ENCODE results near the genes ENTPD5 and EIF2B2.

GRCh38 chr14:72771298-72772164 lies 122.4 kb downstream of the DPF3 start:
- PRO-cap = no peak
- RAMPAGE, long total RNA, 4 experiments = no peak in any of the 4 experiments

- PRO-cap = no peak
- RAMPAGE, long total RNA, 4 experiments = no peak in any of the 4 experiments
Observed at GRCh38 chr14:72776691-72777298, 117.1 kb downstream of the DPF3 start.

GRCh38 chr14:72929579-72929836 lies 3.2 kb downstream of the DCAF4 start:
- PRO-cap = no peak
- RAMPAGE, long total RNA, 4 experiments = no peak in any of the 4 experiments

DNA sequence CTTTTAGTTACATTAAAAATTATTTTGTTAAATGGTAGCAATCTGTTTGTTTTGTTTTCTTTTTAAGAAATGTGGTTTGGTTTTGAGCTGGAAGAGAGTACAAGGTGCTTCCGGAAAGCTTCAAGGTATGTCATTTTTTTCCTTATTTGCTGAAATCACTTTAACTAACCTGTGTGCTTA lies 25.0 kb downstream of the RBM25 start:
- PRO-cap = no peak
- RAMPAGE, long total RNA, 4 experiments = no peak in any of the 4 experiments

- PRO-cap = no peak
- RAMPAGE, long total RNA, 4 experiments = no peak in any of the 4 experiments
Observed at GRCh38 chr14:73083607-73083908, 25.2 kb downstream of the RBM25 start.

DNA sequence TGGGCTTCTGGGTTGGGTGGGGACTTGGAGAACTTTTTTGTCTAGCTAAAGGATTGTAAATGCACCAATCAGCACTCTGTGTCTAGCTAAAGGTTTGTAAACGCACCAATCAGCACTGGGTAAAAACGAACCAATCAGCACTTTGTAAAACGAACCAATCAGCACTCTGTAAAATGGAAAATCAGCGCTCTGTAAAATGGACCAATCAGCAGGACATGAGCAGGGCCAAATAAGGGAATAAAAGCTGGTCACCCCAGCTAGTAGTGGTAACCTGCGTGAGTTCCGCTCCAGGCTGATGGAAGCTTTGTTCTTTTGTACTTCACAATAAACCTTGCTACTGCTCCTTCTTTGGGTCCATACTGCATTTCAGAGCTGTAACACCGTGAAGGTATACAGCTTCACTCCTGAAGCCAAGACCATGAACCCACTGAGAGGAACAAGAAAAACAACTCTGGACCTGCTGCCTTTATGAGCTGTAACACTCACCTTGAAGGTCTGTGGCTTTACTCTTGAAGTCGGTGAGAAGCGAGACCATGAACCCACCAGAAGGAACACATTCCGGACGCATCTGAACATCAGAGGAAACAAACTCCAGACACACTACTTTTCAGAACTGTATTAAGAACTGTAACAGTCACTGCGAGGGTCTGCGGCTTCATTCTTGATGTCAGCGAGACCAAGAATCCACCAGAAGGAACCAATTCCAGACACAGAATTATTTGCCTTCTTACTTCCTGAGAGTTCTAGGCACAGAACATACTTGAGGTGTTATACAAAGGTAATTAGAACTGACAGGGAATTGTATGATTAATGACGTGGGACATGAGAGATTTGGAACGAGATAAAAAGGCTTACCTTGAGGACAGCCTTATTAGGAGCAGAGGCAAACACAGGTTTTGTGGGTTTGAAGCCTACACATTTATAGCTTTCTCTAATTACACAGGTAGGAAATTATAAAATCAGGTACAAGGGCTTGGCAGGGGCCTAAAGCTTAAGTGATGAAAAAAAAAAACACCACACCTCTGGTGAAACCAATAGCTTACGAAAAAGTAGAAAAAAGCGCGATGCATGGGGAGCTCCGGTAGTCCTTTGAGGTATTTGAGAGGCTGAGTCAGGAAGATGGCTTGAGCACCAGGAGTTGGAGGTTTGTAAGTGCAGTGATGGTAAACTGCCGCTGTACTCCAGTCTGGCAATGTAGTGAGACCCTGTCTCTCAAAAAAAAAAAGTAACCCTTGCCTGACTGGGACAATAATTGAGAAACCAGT lies 1.2 kb upstream of the ACOT2 start:
- PRO-cap = no peak
- RAMPAGE, long total RNA, 4 experiments = start-site peak on the plus strand in 1 of 4 experiments, centred at positions 231 to 669 of the sequence, 17 to 32 reads per replicate

DNA sequence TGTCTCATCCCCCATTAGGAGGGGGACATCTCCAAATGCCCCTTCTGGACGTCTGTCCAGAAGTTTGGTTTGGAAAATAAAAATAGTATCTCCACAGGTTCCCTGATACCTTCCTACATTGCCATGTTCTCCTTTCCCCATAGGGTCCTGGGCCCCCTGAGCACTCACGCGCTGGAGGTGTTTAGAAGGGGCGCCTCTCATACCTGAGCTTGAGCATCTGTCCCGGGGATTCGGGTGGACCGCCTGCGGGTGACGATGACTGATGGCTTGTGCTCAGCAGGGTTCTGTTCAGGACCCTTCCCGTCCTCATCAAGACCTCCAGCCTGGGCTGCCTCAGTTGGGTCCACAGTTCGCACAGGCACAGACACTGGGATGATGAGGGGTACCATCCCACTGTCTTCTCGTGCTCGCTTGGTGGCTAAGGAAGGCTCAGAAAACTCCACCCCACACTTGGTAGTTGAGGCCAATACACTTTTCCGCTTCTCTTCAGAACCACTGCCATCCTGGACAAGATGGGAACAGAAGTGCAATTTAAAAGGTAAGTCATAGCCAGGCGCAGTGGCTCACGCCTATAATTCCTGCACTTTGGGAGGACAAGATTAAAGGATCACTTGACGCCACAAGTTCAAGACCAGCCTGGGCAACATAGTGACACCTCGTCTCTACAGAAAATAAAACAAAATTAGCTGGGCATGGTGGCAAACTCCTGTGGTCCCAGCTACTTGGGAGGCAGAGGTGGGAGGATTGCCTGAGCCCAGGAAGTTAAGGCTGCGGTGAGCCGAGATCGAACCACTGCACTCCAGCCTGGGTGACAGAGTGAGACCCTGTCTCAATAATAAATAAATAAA lies 22.8 kb upstream of the PNMA1 start:
- PRO-cap = no peak
- RAMPAGE, long total RNA, 4 experiments = no peak in any of the 4 experiments

DNA sequence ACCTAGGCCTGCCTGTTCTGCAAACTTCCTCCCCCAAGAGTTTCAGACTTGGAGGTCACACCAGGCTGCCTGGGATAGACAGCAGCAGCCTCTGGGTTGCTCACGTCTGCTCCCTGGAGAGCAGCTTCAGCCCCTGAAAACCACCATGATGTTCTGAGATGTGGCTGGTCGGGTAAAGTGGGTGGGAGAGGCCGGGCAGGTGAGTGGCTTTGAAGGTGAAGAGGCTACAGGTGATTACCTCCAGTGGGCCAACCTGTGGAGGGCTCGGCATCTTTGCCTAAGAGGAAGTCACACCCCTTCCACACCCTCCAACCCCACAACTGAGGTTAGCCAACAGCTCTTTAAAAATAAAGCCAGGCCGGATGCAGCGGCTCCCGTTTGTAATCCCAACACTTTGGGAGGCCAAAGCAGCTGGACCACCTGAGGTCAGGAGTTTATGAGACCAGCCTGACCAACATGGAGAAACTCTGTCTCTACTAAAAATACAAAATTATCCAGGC lies 8.8 kb downstream of the MIDEAS start:
- PRO-cap = no peak
- RAMPAGE, long total RNA, 4 experiments = no peak in any of the 4 experiments

- PRO-cap = no peak
- RAMPAGE, long total RNA, 4 experiments = no peak in any of the 4 experiments
Observed at GRCh38 chr14:73783108-73783861, 23.2 kb upstream of the MIDEAS start.

- PRO-cap = unidirectional peak, minus-strand start at chr14:74019222; unidirectional peak, minus-strand start at chr14:74019326
- RAMPAGE, long total RNA, 4 experiments = start-site peak on the plus strand in 3 of 4 experiments, at chr14:74019347-74019411 at its widest, 23 to 135 reads per replicate; start-site peak on the minus strand in 1 of 4 experiments, at chr14:74019265-74019293 at its widest, 74 reads per replicate
Observed at GRCh38 chr14:74018878-74019501, at the start of gene ENTPD5. TSS of gene ENTPD5 (minus strand) at chr14:74019288.

GRCh38 chr14:74348686-74349221 lies 483 bp downstream of the VRTN start:
- PRO-cap = no peak
- RAMPAGE, long total RNA, 4 experiments = no peak in any of the 4 experiments

GRCh38 chr14:74572220-74572628 lies 39.8 kb downstream of the LTBP2 start:
- PRO-cap = no peak
- RAMPAGE, long total RNA, 4 experiments = no peak in any of the 4 experiments

- PRO-cap = no peak
- RAMPAGE, long total RNA, 4 experiments = no peak in any of the 4 experiments
Observed at GRCh38 chr14:74656925-74657417, 44.9 kb upstream of the LTBP2 start.

DNA sequence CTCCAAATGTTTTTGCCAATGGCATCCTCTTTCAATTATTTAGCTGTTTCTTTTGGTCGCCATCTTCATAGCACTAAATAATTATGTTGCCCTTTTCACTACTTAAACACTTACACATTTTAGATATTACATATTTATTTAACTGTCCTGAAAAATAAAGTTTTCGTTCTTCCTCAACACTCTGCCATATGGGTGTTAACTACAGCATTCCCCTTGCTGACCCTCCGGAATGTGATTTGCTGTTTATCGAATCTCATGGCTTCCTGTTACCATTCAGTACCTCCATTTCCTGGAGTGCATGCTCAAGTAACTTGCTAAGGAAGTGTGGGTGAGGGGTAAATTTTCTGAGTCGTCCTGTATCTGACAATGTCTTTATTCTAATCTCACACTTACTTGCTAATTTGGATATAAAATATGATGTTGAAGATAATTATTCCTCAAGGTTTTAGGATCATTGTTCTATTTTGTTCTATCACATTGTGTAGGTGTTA lies 29.5 kb downstream of the YLPM1 start:
- PRO-cap = no peak
- RAMPAGE, long total RNA, 4 experiments = no peak in any of the 4 experiments

- PRO-cap = no peak
- RAMPAGE, long total RNA, 4 experiments = no peak in any of the 4 experiments
Observed at GRCh38 chr14:74835111-74835647, 40.8 kb downstream of the PROX2 start.

DNA sequence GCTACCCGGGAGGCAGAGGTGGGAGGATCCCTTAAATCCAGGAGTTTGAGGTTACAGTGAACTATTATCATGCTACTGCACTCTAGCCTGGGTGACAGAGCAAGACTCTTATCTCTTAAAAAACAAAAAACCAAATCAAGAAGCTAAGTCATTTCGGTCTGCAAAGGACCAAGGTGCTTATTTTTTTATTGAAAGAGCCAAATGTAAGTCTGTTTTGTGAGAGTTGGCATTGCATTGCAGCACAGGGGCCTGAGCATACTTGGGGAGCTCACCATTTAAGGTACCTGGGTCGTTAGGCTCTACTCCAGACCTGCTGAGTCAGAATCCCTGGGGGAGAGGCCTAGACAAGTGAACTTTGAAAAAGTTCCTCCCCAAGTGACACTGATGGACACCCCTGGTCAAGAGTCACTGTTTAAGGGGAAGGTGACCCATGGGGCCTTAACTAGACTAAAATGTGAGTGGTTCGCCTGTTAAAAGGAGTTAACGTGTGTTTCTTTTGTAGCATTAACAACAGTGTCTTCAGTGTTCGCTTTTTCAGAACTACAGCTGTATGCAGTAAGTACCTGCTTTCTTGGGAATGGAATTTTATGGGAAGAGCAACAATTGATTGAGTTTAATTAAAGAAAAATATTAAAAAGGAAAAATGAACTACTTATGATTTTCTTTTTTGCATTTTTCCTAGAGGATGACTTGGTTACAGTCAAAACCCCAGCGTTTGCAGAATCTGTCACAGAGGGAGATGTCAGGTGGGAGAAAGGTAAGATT lies 7.1 kb downstream of the DLST start:
- PRO-cap = no peak
- RAMPAGE, long total RNA, 4 experiments = no peak in any of the 4 experiments

DNA sequence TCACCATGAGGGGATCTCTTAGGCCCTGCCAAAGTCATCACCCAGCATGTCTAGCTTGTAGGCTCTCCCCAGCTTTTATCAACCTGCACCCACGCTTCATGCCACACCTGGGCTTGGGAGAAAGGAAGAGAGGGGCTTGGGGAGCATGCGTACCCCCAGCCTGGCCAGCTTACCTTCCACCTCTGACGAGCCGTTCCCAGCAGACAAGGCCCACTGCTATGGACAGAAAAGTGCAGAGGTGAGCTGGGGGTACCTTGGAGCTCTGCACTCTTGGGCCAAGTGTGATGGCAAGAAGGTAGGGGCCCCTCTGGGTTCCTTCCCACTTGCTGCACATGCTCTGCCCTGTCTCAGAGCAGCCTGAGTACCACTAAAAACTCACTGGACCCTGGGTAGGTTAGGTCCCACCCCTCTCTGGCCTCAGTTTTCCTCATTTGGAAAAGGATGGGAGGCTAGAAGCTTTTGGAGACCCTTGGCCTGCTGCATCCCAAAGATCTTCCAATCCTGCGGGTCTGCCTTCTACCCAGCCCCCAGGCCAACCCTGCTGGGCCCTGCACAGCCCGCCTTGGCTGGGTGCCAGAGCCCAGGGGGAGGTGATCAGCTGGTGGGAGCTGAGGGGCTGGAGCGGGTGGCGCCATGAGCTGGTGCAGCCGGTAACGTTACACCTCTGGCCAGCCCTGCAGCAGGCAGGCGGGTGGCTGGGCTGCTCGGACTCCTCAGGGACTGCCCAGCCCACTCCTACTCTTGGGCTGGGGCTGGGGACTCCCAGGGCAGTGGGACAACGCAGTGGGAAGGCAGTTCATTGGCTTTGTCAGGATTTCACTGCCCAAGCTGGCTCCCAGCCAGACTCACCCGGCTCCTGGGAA lies 1.4 kb downstream of the PGF start:
- PRO-cap = no peak
- RAMPAGE, long total RNA, 4 experiments = no peak in any of the 4 experiments

DNA sequence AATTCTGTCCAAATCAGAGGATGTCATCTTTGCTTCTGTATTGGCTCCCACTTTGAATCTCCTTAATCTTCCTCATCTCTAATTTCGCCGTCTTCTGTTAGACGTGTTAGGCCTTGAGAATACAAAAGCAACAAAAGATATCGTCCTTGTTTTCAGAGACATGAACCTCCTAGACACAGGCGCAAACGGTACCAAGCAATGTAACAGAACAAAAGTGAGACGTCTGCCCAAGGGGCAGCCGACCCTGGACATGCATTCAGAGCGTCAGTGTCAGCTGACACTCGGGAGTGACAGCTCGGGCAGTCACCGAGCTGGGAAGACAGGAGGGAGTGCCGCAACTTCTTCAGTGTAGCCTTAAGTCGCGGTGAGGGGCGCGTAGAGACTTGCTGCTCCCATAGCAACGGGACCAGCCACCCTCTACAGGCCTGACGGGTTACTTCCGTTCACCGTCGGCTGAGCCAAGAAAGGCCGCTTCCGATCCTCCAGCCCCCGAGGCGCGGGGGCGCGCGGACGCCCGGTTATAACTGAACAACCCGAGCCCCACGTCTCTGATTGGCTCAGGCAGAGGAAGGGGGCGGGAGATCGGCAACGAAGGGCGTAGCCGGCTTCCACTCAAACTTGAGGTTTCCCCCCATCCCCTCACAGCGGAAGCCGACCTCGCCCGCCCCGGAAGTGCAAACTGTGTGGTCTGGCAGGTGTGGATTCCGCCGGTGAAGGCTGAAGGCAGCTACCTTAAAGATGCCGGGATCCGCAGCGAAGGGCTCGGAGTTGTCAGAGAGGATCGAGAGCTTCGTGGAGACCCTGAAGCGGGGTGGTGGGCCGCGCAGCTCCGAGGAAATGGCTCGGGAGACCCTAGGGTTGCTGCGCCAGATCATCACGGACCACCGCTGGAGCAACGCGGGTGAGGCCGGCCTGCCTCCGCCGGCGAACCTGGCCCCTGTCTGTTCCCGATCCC lies at the start of gene EIF2B2:
TSS of gene EIF2B2 (plus strand) at position 669 of the 955 bp plus-strand sequence.
- PRO-cap = unidirectional peak, minus-strand start at position 493 of the sequence
- RAMPAGE, long total RNA, 4 experiments = start-site peak on the plus strand in 3 of 4 experiments, centred at positions 673 to 693 of the sequence, 22 to 254 reads per replicate; start-site peak on the minus strand in 1 of 4 experiments, centred at position 498 of the sequence, 10 reads per replicate

- PRO-cap = no peak
- RAMPAGE, long total RNA, 4 experiments = no peak in any of the 4 experiments
Observed at GRCh38 chr14:75006594-75007218, 4.0 kb downstream of the EIF2B2 start.

DNA sequence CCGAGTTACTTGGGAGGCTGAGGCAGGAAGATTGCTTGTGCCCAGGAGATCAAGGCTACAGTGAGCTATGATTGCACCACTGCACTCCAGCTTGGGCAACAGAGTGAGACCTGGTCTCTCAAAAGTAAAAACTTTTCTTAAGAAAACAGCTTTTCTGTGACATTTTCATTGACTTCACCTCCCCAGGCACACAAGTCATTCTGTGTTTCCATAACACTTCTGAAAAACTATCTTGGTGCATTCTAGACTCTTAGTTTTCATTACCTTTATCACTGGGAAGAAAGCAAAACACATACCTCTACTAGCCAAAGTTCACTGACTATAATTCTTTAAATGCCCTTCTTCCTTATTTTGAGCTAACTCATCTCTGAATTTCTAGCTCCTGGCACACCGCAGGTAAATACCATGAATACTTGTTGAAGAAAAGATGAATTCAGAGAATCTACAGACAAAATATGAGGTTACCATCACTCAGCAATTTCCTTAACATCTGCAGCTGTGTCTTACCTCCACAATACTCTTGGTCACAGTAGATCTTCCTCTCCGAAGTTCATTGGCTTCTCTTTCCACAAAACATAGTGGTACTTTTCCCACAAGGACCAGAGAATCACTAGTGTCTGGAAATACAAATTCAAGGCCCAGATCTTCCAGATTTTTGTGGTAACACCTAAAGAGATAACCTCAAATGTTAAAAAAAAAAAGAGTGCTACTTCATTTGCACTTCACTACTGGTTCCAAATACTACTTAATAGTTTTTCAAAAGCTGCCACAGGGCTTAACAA lies 21.0 kb downstream of the MLH3 start:
- PRO-cap = no peak
- RAMPAGE, long total RNA, 4 experiments = no peak in any of the 4 experiments